Pulmonary artery (tissue), 1 donor: ENCODE measurements around a stretch of chr14.

DNA sequence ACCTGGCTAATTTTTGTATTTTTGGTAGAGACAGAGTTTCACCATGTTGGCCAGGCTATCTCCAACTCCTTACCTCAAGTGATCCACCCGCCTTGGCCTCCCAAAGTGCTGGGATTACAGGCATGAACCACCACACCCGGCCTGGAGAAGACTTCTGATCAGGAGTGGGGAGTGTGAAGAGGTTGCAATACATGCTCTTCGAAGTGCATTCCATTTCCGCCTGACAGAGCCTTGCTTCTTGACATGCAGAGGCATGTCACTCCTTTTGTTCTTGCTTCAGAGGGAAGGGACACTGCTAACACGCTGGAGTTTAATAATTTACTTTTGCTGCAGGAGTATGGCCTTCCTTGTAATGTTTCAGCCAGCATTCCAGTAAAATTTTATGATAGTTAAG, 21.7 kb downstream of the WDR25 start:
- PRO-cap, result no peak

GRCh38 chr14:100439157-100439782, 63.0 kb downstream of the WDR25 start:
- PRO-cap, result no peak

GRCh38 chr14:100641171-100641474, 53.9 kb upstream of the BEGAIN start:
- PRO-cap, result no peak

- PRO-cap, result no peak
Measured at GRCh38 chr14:100664790-100665226, 61.9 kb upstream of the DLK1 start.

DNA sequence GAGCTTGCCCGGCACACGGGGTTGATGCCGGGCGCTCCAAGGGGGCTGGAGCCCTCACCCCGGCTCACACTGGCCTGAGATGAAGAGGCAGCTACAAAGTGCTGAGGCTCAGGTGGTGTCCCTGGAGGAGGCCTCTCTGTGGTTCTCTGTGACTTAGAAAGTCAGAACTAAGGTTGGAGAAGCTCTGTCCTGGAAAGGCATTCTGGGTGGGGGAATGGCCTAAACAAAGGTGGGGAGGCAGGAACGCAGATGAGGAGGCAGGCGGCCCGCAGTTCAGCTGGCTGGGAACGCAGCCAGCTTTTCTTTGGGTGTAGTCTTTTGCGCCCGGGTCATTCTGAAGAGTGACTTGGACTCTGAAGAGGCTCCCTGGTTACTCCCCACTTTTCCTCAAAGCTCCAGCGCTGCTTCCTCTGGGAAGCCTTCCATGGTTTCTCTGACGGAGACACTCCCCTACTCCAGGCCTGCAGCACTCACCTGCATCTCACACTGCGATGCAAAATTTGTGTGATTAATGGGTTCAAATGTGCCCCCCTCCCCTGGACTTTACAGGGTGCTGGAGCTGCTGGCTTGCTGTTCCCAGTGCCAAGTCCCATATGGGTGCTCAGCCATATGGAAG, 50.5 kb upstream of the DLK1 start:
- PRO-cap, result no peak

DNA sequence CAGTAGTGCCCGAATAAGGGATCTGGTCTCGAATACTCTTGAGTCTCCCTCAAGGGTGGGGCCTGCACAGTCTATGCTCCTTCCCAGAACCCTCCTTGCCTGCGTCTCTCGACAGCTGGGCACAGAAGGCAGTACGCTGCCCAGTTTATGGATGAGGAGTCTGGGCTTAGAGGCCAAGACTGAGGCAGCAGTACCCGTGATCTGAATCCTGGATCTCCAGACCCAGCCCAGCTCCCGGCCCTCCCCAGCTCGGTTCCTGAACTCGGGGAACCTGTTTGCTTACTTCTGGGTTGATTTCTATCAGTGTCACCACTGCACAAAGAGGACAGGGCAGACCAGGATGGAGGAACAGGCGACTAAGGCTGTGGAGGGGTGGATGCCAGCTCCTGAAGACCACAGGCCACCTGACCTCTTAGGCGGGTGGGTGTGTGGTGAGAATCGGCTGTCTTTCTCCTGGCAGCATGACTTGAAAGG, 22.9 kb upstream of the DLK1 start:
- PRO-cap, result no peak

DNA sequence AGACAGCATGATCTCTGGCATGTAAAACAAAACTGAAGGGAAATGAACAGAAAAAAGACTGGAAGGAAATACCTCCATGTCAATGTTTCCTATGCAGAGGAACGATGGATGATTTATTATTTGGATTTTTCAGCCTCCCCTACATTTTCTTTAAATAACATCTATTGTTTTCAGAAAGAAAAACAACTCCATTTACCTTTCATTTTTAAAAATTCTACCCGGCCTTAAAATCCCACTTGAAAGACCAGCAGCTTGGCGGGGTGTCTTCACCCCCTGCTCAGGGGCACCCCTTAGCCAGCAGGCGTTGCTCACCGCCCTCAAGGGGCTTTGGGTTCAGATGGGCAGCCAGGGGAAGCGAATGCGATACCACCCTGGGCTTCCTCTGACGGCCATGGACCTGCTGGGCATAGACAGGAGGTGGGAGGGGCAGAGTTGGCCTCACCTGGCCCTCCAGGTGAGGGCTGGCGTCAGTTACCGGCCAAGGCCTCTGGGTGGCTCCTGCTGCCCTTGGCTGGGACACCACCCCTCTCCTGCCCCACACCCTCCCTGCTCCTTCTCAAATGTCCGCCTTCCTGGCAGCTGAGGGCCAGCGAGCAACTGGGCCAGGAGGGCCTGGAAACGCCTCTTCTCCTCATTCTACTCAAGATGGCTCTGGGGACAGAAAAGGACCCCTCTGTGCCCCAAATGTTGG, 18.5 kb upstream of the DLK1 start:
- PRO-cap, result no peak

GRCh38 chr14:100708839-100709769, 17.6 kb upstream of the DLK1 start:
- PRO-cap, result no peak

DNA sequence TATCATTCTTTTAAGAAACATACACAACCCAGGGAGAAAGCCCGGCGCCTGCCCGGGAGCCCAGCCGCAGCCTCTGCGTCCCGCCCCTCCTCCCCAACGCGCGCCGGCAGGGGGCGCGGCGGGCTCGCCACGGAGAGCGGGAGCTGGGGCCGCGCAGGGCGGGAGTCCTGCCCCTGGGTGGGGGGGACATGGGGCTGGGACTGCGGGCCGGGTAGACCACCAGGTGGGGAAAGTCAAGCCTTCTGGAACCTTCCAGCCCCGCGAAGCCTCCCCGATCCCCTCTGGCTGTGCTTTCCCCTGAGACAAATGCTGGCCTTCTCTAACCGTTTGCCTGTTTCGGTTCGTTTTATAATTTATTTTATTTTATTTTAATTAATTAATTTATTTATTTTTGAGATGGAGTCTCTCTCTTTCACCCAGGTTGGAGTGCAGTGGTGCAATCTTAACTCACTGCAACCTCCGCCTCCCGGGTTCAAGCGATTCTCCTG, 16.9 kb upstream of the DLK1 start:
- PRO-cap, result no peak

DNA sequence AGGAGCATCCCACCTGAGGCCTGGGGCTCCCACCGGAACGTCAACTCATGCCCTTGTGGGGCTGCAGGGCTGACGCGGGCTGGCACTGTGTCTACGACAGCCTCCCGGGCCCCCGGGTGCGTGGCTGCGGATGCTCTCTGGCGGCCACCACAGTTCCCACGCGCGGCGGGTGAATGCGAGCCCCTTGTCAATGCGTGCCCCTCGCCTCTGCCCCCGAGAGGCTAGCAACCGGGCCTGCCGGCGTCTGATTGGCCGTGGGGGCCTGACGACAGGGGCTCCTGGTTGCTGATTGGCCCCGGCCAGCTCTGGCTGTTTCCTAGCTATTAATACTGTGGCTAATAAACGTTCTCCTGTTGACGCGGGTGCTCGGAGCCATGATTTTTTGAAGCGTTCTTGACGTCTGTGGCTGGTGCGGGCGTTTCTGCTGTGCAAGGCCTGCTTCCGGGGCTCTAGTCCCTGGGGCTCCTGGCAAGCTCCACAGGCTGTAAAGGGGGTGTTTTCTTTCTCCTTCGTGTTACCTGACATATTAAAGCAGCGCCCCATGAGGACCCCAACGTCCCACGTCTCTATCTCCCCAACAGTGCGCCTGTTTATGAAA, 79.3 kb downstream of the RTL1 start:
- PRO-cap, result unidirectional peak, plus-strand start at position 353 of the sequence

- PRO-cap, result no peak
Measured at GRCh38 chr14:100923947-100924530, 20.5 kb upstream of the RTL1 start.

GRCh38 chr14:101077430-101078237, 174.1 kb upstream of the RTL1 start:
- PRO-cap, result no peak

DNA sequence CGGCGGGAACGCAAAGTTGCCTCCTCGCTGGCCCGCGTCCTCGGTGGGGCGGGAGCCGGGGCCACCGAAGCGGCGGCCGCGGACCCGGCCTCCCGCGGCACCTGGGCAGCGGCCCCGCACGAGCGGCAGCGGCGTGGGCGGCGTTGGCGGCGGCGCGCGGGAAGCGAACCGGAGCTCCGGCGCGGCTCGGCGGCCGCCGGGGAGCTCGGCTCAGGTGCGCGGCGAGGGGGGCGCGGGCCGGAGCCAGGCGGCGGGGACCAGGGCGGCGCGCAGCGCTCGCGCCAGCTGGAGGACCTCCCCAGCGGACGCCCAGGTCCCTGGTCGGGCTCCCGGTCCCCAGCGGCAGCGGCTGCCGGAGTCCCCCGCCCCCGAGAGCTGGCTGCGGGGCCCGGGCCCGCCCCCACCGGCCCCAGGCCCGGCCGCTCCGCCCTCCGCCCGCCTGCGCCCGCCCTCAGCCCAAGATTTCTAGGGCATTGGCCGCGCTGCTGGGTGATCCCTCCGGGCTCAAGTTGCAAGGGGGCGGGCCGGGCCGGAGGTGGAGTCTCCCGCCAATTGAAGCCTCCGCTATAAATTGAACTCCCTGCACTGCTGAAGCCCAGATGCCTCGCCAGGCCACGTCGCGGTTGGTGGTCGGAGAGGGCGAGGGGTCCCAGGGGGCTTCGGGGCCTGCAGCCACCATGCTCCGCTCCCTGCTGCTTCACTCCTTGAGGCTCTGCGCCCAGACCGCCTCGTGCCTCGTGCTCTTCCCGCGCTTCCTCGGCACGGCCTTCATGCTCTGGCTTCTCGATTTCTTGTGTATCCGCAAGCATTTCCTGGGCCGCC, 200.4 kb upstream of the PPP2R5C start:
- PRO-cap, result unidirectional peak, minus-strand start at position 377 of the sequence

- PRO-cap, result no peak
Measured at GRCh38 chr14:101713414-101714026, 48.0 kb upstream of the PPP2R5C start.

DNA sequence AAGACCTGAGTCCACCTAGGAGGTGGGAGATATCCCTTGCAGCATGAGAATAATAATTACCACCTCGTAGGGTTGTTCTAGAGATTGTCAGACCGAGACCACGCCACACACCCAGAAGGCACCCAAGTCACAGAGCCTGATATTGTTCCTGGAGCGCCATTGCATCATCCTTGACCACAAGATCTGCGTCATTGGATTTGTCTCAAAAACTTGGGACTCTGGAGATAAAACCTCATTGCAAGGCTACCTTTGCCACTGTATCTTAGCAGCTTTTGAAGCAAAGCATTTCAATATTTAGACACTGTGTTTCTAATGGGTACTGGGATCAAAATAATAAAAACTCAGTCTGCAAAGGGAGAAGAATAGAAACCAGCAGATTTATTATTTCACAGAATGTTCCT, 29.3 kb upstream of the PPP2R5C start:
- PRO-cap, result no peak

DNA sequence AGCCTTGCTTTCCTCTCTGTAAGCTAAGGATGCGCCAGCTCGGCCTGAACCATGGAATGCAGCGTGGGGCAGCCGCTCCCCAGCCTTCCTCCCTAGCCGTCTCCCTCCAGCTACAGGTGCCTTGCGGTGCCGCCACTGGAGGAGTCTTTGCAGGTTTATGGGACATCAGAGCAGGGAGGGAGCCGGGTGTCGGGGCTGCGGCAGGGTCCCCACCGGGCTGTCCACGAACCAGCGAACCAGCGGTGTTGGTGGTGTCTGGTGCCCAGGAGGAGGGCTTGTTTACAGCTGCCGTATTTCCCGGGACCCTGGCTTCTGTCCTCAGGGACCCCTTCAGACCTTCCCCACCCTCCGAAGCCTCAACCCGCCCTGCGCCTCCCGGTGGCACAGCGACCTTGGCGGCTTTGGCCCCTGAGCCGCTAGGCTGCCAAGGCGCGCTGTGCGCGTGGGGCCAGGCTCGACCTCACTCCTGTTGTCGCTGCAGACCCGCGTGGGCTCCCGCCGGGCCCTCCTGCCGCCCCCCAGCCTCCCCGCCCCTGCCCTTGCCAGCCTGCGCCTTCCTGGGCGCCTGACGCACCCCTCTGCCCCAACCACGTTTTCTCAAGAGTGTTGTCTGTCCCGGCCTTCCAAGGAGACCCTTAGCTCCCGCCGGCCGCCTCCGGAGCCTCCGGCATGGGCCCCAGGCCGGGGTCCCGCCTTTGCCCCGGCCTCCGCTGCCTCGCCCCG, 19.6 kb downstream of the PPP2R5C start:
- PRO-cap, result no peak

DNA sequence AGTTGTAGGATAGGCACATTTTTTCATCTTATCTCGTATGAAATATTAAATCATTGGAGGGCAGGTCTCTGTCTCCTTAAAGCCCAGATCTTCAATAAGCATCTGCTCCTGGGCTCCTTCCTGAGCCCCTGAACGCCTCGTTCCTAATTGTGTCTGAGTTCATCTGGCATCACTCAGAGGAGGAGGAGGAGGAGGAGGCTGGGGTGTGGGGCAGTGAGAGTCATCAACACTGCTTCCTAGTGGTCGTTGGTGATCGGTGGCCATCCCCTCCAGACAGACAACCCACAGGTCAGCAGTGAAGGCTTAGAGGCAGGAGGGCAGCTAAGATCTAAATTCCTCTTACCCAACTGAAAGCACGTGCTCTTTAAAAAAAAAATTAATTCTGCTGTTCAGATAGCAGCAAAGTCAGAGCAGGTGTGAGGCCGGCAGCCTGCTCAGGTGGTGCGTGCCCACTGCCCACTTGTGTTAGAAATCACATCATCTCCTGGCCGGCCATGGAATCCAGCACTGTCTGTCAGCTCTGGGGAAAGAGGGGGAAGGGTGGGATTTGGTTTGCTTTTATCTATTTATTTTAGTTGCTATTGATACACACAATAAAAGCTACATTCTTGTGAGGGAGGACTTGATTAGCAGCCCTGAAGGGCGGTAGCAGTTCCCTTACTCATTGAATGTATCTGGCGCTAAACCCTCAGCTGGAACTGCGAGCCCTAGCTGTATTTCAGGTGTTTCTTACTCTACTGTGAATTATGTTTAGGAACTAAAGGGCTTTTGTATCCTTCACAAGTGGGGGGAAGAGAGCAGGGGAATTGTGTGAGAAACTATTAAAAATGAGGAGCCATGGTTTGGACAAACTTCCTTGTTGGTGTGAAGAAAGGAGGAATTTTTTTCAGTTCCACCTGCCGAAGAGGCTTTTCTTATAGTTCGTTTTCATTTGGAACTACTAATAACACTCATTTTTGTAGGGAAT, 46.7 kb downstream of the PPP2R5C start:
- PRO-cap, result no peak

- PRO-cap, result no peak
Measured at GRCh38 chr14:101845329-101846160, 84.0 kb downstream of the PPP2R5C start.

GRCh38 chr14:101865213-101865889, 99.0 kb upstream of the DYNC1H1 start:
- PRO-cap, result no peak

DNA sequence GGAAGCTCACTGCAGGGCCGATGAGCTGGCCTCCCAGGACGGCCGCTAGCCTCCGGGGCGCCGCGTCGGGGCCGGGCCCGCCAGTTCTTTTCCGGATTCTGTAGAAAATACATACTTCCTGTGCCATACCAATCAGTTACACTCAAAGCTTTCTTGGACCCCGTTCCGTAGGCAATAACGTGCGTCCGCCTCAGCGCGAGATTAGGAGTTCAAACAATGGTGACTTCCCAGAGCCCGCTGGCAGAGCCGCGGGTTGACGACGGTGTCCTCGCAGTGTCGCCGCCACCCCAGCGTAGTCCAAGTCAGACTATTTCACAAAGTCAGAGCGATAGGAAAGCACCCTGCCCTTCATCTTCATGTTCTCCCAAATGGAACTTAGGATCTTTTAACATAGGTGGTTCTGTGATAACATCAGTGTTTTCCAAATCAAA, 39.1 kb upstream of the DYNC1H1 start:
- PRO-cap, result no peak